H4 (cell line): ENCODE measurements around a stretch of chr10.

DNA sequence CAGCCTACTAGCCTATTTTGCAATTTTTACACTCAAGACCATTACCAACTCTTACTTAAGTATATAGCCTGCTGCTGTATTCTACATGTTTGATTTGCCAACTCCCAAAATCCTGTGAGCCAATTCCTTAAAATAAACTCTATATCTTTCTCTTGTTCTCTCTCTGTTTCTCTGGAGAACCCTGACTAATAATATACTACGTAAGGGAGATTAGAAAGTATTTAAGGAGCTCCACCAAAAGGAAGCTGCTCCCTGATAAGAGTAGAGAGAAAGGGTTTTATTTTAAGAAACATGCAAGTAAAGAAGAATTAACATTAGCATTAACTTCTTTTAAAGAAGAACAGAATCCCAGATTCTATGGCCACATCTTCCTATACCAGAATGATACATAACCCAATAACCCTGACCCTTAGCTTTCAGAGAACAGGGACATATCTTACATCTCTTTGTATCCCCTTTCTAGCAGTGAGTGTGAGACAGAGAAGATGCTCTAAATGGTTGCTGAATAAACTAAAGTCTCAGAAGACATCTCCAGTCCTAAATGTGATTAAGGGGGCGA, 42.5 kb downstream of the ZNF438 start:
- RAMPAGE, long total RNA: no peak

DNA sequence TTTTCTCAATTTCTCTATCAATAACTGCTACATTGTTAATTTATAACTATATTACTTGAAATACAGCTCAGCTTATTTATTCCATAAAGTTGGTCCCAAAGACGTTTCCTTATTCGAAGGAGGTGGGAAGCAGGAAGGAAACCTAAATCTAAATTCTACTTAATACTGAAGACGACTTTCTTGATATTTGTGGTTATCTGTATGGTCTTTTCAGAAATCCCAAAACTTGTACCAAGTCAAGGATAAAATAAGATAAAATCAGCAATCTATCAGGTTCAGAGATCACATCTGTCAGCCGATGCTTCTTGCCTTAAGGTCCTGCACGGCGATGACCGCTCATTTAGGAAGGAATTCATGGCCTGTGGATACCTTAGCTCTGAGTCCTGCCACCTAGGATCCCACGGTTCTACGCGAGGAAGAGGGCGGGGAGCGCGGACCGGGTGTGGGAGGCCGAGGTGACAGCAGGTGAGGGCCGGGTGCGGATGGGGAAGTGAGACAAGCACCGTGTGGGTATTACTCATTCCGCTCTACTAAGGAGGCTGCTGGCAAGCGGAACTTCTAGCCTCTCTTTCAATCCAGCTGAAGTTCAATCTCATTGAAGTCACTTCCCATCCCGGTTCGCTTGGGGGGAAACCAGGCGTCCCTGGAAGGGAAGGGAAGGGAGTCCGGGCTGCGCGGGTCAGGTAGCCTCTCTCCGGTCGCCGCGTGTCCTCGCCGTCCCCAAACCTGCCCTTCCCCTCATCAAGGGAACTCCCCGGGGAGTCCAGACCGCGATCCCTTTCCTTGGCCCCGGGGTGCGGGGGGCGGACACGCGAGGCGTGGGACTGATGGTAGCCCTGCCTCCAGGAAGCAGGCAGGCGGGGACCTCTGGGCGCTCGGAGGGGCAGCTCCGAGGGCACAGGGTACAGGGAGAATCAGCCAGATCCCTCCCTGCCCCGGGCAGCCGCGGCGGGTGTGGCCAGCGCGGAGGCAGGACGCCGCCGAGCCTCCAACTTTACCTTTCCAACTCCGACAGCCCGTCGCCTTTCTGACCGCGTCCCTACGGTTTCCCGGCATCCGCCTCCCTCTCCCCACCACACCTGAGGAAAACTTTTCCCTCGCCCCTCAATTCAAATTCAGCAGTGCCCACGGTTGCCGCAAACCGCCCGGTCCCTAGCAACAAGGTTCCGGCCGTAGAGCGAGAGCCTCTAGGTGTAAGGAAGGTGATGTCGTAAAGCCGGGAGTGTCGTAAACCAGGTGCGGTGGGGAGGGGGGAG, 690 bp upstream of the ZEB1 start:
- RAMPAGE, long total RNA: start-site peak on the minus strand centred at position 1,140 of the sequence, 27 bp wide, 7 reads

- RAMPAGE, long total RNA: no peak
These were observed 21.5 kb downstream of the ZEB1 start for GRCh38 chr10:31340375-31341102.

- RAMPAGE, long total RNA: no peak
These were observed 108.0 kb downstream of the ZEB1 start for GRCh38 chr10:31427106-31427305.

- RAMPAGE, long total RNA: no peak
These were observed 230.8 kb downstream of the ARHGAP12 start for GRCh38 chr10:31697580-31698555.

DNA sequence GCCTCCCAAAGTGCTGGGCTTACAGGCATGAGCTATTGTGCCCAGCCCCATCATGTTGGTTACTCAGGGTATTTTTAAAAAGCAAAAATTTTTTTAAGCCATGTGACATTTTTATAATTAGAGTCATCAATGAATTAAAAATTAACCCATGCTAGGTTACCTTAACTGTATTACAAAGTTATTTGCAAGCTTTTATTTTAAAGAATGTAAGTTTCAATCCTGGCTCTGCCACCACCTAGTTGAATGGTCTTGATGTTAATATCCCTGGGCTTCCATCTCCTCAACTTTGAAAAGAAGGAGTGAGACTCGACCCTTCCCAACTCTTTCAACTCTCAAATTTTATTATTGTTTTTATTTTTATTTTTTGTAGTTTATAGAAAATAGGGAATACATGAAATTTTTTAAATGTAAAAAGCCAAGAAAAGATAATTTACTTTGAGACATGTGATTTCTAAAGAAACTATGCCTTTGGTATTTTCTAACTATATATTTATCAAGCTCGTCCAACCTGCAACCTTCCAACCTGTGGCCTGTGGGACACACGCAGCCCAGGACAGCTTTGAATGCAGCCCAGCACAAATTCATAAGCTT, 17.4 kb upstream of the EPC1 start:
- RAMPAGE, long total RNA: no peak

- RAMPAGE, long total RNA: no peak
These were observed 30.6 kb upstream of the EPC1 start for GRCh38 chr10:32377442-32378109.

DNA sequence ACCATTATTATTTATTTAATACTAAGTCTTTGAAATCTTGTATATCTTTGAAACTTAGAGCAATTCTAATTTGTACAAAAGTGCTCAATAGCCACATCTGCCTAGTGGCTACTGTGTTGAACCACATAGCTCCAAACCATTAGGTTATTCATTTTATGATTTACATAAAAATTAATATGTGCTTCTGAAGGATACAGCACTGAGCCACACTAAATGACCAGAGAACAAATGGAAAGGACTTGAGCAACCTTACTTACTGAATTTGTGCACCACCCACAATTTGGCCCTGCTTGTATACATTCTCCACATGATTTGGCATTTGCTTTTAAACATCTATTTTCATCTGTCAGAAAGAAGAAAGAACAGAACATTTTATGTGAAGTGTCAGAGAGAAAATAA, 25.8 kb downstream of the ITGB1 start:
- RAMPAGE, long total RNA: no peak

DNA sequence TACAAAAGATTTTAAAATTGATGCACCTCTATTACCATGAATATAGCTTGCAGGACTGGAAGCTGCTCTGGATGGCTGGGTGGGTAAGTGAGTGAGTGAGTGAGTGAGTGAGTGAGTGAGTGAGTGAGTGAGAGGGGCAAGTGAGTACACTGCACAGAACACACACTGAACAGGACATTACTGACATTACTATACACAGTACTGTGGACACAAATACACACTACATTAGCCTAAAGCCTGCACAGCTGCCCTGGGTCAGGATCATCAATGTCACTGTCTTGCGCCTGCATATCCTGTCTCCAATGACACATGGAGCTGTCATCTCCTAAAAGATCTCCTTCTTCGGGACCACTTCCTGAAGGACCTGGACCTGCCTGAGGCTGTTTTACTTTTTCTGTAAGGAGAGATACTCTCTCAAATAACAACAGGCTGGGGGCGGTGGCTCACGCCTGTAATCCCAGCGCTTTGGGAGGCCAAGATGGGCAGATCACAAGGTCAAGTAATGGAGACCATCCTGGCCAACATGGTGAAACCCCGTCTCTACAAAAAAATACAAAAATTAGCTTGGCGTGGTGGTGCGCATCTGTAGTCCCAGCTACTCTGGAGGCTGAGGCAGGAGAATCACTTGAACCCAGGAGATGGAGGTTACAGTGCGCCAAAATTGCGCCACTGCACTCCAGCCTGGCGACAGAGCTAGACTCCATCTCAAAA, 18.2 kb downstream of the ITGB1 start:
- RAMPAGE, long total RNA: no peak

DNA sequence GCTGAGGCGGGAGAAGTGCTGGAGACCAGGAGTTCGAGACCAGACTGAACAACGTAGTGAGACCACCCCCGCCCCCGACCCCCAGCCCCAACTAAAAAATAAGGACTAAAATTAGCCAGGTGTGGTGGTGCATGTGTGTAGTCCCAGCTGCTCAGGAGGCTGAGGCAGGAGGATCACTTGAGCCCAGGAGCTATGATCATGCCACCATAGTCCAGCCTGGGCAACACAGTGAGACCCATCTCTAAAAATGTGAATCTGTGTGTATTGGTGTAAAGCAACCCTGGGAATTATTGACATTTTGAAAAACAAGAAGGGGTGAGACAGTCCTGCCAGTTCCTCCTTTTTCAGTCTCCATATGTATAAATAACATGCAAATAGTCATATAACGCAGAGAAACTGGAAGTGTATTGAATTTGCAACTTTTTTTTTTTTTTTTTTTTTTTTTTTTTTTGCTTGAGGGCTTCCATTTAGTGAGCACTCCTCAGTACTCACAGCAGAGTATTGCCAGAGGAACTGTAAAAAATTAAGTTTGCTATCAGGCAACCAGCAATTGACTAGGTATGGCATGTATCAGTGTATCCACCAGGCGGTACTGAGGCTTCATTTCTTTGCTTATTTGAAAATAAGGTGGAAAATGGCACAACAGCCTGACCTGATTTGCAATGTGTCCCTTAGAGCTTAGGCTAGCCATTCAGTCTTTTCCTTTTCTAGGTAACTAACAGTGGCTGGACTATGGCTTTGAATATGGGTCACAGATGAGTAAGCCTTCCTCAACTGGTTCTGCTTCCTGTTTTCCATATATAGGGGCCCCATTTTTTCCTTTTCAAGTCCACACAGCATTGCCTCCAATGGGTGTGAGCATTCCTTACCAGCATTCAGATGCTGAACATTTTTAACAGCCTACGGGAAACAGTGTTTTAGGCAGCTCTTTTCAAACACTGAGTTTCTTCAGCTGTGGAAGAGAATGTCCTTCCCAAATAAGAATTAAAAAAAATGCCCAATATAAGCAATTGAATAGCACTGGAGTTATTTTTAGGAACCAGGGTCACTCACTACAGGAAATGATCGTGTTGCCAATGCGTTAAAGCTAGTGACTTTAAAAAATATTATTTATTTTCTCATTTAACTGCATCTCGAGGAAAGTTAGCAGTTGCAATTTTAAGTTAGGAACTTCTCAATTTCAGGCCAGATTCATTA, 3.7 kb upstream of the ITGB1 start:
- RAMPAGE, long total RNA: no peak

DNA sequence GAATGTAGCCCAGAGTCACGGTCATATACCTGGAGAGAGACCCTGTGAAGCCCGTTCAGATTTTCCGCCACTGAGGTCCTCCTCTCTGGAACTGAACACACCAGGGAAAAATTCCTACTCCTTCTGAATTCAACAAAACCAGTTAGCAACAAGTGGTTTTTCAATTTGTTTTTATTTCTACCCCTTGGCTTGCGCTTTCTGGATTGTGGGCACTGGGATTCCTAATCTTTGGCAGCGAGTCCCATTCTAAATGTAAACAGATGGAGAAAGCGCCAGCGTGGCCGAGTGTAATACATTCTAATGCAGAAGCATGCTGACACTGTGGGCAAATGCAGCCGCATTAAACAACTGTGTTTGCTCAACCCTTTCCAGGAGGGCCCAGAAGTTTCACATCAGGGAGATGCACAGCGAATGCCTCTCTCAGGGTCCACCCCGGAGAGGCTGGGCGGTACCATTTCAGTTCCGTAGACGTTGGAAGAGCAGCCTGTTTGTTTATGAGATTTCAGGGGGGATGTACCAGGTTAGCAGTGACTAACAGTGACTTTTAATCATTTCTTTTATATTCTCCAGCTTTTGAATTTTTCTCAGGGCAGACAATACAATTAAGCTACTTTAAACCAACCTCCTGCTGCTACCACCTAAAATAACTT, 164.0 kb upstream of the ITGB1 start:
- RAMPAGE, long total RNA: no peak

DNA sequence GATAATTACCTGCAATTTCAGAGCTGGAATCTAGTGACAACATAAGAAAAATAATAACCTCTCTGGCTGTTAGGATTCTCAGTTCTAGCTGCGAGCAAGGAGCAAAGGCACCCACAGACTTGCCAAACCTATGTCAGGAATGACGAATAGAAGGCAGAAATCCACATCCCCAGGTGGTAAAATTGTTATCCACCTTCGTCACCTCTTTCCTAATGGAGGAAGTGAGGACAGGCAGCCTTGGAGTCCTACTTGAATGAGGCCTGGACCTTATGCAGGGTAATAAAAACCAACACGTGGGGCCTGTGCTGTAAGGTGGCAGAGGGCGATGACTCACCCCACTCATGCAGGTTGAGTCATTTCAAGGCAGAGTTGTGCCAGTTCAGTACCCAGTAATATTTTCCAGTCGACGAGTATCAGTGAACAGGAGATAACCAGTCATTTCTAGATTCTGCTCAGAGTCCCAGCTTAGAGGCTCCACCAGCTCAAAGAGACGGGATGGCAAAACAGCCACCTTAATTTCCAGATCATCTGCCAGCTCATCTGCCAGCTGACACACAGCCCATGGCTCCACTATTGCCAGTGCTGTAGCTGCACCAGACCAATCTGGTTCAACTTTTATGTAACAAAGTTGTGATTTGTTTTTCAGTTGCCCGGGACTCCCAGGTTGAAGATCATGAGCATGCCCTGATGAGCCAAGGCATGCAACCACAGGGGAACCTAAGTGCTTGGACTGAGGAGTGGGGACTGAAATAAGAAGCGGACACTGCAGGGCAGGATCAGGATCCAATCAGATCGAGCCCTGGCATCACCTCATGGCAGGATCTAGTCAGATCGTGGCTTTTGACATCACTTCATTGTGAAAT, 176.1 kb upstream of the ITGB1 start:
- RAMPAGE, long total RNA: no peak

DNA sequence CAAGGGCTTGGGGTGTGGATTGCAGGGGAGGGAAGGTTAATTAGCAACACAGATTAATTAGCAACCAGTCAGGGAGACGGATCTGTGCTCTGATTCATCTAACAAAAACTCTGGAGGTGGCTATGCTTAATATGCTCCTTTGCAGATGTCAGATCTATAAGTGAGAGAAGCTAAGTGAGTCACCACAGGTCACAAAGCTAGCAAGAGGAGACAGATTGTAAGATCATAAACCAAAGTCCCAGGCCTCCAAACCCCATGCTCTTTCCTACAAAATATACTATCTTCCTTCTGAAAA, 178.8 kb upstream of the ITGB1 start:
- RAMPAGE, long total RNA: no peak

GRCh38 chr10:33193369-33193883, 141.0 kb downstream of the NRP1 start:
- RAMPAGE, long total RNA: no peak

DNA sequence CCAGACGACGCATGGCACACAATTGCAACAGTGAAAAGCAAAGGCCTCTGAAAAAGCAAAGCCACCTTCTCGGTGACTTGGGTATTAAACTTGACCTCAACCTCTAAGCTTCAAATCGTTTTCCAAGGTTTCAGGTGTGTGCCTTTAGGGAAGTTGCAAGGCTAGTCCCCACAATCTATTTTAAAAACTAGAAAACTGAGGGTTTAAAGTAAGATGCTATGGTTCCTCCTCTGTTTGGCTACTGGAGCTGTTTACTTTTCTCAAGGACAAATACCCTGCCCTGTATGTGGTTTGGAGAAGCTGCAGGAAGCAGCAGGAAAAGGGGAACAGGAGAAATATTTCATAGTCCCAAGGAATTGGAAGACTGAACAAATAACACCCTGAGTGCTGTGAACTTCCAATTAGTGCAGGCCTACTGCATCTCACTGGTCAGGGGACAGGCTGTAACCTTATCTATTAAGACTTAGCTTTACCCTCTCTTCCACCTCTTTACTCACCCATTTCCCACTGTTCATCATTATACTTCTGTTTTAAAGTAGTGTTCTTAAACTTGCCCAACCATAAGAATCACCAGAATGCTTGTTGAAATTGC, 135.8 kb downstream of the NRP1 start:
- RAMPAGE, long total RNA: no peak

DNA sequence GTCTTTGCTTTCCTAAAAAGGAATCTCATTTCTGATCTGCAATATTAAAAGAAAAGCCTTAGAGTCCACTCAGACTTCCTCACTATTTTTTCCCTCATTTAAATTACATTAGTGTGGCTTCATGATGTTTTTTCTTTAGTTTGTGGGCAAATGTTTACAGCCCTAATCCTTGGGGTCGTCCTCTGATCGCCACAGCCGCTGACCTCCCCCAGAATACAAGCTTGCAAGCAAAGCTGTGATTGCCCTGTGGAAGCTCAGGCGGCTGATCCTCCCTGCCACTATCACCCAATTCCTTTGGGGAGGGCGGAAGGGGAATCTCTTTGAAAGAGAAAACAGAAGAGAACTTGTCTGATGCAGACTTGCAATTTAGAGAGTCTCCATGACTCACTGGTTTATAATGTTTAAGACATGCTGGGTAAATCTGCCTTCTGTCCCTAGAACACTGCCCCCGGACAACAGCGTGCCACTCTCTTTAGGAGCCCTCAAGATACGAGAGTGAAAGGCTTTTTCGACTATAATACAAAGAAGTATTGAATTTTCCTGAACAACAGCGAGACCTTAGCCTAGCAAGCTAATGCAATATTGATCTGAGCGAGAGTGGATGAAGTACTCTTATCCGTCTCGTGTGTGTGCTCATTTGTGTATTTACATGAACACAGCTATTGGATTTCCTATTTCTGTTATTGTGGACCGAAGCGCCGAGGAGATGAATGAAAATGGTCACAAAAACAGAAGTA, 75.5 kb downstream of the NRP1 start:
- RAMPAGE, long total RNA: no peak

GRCh38 chr10:33260867-33261183, 73.6 kb downstream of the NRP1 start:
- RAMPAGE, long total RNA: no peak

DNA sequence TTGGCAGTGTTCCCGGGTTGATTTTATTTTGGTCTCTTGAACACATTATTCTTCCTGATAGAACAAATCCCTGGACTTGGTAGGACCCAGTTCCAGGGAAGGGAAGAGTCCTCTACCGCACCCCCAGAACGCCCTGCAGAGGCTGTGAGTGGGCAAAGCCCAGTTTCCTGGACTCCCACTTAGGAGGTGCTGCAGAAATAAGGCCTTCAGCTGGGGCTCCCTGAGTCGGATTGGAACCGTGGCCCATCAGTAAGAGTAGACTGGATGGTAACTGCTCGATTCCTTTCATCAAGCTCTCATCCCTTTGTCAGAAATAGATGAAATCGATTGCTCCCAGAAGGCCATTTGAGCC, 3.1 kb upstream of the NRP1 start:
- RAMPAGE, long total RNA: no peak

DNA sequence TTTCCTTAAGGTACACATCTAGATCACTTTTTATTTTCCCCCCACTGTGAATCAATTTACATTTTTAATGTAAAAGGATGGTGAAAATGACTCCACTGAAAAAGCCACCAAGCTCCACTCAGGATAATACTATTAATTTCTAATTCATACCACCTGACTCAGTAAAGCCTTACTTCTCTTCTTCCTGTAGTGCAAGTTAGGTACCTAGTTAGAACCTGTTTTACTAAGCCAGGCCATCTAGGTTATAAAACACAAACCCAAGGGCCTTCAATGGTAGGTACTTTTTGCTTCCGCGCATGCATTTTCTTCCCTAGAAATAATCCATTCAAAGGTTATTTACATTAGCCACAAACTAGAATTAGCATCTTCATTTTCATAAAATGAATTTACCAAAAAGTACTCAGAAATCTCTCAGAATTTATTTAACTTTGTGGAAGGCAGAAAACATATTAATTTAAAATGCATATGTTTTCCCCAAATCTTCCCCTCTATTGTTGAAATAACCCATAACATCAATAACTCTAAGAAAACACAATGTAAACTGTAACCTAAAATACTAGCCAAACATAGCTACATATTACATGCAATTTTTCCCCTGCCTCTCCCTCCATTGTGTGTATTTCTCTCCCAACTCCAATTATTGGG, 155.4 kb downstream of the PARD3 start:
- RAMPAGE, long total RNA: no peak

DNA sequence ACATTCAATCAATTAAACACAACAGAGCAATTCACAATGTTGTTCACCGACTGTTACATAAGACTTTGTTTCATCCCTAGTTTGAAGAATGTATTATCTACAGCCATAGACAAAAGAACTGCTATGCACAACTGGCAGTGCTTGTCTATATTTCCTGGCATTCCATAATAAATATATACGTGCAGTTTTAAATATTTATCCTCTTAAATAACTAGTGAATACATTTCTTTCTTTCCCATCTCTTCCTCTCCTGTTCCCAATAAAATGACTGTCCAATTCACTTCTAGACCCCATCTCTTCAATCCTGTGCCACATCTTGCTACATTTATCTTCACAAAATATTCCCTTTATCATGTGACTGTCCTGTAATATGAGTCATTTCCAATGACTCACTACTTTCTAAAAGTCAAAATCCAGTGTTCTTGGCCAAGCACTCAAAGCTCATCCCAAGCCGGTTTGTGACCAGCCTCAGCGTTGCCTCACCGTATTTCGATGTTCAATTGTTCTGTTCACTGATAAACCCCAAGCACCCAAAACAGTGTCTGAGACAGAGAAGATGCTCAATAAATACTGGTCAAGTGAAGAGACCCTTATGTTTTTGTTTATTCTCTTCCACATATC, 104.8 kb downstream of the PARD3 start:
- RAMPAGE, long total RNA: no peak